ENCODE measurements around the gene ELK3.

DNA sequence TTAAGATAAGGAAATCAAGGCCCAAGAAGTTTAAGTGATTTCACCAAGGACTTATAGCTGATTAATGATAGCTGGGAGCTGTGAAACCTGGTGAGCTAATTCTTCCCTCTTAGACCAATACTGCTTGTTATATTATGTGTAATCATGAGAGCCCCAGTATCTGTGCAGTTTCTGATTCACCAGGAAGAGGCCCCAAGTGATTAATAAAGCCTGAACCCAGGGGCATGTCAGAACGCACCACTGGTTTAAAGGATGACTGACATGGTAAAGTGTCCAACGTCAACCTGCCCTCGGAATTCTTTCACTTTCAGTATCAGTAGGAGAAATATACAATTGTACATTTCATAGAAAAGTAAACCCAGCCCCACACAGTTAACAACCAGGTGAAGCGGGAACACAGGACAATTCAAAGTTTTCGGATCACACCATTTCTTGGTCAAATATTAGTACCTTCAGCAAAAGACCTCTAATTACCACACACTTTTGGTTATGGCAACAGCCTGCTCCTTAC, 28.7 kb downstream of the TMCC3 start:
- PRO-cap: no peak

DNA sequence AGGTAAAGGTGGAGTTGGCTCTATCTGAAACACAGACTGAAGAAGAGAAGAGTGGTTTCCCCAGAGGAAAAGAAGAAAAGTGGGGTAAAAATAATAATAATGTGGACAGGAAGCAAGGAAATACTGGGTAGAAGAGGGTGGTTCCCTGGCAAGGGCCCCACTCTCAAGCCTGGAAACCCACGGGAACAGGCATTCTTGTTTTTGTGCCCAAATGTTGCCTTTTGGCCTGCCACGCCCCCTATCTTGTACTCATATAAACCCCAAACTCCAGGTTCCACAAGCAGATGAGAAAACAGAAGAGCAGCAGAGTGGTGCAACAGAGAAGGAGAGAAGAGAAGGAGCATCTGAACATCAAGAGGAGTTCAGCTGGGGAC, 51.2 kb downstream of the NDUFA12 start:
- PRO-cap: no peak

DNA sequence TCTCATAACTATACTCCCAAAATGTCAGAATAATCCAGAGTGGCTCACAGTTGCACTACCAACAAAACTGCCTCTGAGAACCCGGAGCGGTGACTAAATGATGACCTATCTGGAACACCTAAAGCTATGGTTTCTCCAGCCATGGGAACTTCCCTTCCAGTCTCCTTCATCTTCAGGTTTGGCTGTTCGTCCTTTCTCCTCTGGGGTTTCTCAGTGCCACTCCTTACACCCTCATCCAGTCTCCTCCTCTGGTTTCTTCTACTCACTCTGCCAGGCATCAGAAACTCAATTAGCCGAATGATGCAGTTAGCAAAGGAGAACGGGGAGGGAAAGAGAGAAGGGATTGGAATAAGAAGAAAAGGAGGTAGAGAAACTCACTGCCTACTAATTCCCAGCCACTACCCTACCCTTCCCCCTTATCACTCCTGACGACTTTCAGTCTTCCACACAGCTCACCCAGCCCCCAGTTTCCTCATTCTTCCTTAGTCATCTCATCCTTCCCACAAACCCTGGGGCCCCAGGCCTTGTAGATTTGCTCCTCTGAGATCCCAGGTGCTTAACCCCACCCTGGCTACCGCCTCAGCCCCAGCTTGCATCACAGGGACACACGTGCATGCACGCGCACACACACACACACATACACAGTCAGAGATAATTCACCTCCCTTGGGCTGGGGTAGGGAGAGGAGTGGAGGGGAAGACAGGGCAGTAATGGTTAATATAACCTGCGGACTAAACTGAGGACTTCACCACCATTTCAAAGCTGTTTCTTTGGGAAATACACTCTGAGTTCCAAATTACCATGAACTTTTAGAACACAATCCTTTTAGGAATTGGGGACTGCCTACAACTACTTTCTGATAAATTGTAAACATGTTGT, 12.9 kb downstream of the FGD6 start:
- PRO-cap: no peak

DNA sequence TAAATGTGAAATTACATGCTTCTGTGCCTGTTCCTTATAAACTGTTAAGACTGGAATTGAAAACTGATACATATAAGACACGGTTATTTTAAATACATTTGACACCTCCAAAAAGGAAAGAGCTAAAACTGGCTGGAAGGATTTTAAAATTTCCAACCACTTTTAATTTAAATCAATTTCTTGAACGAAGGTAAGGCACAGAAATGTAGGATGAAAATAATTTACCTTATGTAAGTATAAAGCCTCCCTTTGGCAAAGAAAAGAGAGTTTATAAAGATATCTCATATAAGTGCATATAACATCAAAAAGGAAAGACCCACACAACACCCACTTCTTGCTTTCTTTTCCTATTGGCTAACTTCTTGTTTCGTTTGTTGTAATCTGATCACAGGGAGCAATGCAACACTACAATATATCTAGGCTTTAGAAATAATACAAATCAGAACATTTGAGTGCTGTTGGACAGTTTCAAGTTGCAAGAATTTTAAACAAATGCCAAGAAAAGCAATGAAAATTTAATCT, 1.4 kb downstream of the FGD6 start:
- PRO-cap: no peak

DNA sequence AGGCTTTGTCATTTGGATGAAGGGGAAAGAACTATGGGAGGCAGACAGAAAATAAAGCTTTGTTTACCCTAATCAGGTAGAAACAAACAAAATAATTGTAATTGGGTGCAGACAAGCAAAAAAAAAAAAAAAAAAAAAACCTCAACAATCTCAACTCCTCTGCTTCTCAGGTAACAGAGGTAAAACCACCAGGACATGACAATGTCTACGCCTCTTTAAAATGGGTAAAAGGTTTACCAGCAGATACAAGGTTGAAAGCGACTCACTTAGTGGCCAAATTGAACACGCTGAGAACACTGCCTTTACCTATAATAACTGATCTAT, 752 bp downstream of the FGD6 start:
- PRO-cap: no peak

DNA sequence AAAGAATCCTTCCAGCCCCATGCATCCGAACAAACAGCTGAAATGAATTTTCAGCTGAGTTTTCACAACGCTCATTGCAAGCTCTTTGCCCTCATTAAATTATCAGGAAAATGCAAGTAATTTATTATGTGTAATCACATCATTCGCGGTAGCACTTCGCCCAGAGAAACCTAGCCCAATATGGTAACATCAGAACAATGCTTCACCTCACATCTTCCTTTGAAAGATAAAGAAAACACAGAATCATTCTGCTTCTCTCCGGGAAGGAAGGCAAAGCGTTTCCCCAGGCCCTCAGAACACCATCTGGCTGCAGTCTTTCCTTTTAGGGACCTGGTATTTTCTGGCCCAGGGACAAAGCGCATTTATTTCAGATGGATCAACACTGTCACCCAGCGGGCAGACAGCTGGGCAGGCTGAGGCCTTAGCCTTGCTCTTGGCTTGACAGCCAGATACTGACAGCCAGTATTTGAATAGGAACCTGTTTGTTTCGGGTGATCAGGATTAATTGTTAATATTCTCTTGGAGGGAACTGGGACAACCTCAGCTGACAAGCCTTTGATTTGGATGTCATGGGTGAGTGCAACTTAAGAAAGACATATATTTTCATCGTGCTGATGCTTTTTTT, 118.8 kb downstream of the VEZT start:
- PRO-cap: no peak

DNA sequence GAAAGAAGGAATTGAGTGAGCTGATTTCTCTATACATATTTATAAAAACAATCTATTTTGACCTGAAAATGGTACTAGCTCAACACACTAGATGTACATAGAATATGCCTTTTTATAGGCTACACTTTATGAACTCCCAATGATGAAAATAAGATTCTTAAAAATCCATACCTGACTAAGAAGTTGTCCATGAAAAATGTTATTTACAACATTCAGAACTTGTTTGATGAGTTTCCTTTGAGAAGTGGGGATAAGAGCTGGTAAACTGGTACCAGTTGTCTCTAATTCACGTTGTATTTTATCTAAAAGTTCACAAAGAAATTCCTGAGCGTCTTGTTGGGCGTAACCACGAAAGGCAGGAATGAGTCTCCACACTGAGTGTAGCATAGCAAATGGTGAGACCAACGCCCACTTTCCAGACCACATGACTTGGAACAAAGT, 18.6 kb downstream of the USP44 start:
- PRO-cap: no peak

DNA sequence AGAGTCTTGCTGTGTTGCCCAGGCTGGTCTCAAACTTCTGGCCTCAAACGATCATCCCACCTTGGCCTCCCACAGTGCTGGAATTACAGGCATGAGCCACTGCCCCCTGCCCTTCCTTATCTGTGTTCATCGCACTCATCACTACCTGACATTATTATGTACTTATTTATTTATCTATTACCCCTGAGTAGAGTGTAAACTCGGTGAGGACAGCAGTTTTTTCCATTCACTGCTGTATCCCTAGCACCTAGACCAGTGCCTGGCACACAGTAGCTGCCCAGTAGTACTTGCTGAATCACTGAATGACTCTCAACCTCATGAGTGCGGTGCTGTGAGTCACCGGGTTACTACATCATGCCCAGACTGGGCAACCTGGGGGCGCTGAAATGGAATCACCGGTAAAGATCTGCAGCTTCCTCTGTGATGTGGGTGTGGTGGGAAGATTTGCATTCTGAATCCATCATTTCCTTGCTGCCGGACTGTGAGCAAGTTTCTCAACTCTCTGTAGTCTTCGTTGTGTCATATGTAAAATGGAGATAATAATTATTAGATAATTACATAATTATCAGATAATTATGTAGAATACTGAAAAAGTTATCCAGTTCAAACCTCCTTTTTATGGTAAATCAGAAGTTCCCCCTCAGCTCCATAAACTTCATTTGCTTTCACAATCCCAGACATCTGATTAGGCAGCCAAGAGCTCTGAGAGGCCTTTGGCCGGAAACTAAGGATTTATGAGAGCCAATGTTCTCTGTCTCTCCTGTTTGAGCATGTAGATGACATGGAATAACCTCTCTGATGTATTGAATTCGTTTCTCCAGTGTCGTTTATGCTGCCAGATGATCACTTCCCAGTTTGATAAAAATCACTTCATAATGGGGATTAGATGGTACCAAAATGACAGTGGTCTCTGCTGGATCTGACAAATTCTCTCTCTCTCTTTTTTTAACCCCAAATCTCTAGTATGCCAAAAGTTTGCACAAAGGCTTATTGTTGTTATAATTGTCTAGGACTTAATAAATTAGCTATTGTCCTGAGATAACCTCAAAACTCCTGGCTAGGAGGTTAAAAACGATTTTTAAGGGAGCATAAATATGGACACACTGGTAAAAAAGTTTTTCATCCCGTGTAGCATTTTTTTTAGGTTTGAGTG, 82.2 kb upstream of the USP44 start:
- PRO-cap: no peak

GRCh38 chr12:95710271-95710707, 80.3 kb downstream of the NTN4 start:
- PRO-cap: no peak

DNA sequence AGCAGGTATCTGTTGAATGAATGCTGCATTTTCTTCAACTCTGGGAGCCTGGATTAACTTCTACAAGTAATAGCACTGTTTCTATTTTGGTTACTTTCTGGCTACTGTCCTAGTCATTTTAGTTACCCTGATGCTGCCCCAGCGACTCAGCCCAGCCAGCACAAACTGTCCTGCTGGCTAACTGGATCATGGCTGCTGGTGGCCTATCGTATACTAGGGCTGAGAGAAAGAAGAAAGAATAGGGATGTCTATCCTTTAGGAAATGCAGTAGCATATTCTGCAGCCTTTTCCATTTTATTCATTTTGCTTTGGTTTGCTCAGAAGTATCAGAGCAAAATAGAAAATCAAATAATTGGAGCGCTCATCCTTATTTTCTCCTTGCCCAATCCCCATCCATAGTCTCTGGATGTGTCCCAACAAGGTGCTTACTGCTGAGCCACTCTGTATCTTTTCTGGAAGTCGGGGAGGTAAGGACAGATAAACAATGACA, 53.8 kb downstream of the NTN4 start:
- PRO-cap: no peak

GRCh38 chr12:95772574-95773173, 17.9 kb downstream of the NTN4 start:
- PRO-cap: no peak

DNA sequence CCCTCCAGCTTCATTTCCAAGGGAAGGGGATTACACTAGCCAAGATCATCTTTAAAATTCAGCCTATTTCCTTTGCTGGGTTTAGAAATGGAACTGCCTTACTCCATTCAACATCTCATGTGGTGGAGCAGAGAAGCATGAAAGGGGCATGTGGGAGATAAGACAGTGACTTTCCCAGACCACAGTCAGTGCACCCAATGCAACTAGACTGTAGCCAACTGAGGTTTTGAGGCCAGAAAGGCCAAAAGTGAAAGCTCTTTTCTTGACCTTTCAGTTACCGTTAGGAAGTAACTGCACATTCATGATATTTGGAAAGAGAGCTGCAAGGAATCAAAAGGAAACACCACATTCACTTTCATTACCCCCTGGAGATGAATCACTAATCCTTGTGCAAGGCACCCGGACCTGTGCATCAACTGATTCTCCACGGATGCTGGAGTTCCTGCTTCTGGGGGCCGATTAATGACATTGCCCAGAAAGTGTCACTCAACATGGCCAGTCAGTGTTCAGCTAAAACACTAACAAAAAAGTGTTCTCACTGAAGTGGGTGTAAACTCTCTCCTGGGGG, 72.9 kb upstream of the ELK3 start:
- PRO-cap: no peak

- PRO-cap: no peak
These were observed 23.9 kb upstream of the ELK3 start for GRCh38 chr12:96170208-96170832.

GRCh38 chr12:96193775-96194803, at the start of gene ELK3:
ELK3 (plus strand) TSS chr12:96194375.
- PRO-cap: bidirectional peak, plus-strand start at chr12:96194402, minus-strand start at chr12:96194227; bidirectional peak, plus-strand start at chr12:96194479, minus-strand start at chr12:96194473

DNA sequence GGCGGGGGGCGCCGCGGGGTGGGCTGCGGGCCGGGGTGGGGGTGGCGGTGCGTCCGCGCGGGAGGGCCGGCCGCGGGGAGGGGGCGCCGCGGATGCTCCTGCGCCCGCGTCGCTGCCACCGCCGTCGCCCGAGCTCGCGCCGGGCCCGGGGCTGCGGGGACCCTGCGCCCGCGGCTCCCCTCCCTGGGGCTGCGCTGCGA, 529 bp downstream of the ELK3 start:
- PRO-cap: no peak

GRCh38 chr12:96248456-96248855, 54.3 kb downstream of the ELK3 start:
- PRO-cap: no peak

DNA sequence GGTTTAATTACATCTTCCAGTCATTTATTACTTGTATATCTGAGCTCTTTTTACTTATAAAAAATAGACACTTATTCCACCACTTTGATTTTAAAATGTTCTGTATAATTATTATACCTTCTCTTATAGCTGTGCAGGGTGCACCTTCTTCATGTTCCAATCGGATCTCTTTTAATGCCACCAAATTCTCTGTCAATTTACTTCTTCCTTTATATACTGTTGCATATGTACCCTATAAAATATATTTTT, 101.6 kb downstream of the CDK17 start:
- PRO-cap: no peak

GRCh38 chr12:96313137-96313689, 87.0 kb downstream of the CDK17 start:
- PRO-cap: no peak

GRCh38 chr12:96359100-96359464, 41.2 kb downstream of the CDK17 start:
- PRO-cap: no peak

DNA sequence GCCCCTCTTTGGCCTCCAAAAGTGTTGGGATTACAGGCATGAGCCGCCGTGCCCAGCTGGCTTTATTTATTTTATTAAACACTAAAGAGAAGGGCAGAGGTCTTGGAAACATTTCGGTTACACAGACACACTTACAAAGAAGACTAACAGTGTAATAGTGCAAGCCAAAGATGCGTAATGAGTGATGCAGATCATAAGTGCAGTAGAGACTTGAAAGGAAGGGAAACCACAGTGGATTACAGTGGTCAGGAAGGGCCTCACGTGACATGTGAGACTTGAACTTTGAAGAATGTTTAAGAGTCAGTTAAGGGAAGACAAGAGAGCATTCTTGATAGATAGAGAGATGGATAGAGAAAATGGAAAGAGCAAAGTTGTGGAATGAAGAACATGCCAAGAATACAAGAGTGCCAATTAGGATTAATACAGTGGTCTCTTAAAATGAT, 33.9 kb upstream of the CDK17 start:
- PRO-cap: no peak